Neural cell (in vitro differentiated cells): ENCODE data around the gene PRDM8.

DNA sequence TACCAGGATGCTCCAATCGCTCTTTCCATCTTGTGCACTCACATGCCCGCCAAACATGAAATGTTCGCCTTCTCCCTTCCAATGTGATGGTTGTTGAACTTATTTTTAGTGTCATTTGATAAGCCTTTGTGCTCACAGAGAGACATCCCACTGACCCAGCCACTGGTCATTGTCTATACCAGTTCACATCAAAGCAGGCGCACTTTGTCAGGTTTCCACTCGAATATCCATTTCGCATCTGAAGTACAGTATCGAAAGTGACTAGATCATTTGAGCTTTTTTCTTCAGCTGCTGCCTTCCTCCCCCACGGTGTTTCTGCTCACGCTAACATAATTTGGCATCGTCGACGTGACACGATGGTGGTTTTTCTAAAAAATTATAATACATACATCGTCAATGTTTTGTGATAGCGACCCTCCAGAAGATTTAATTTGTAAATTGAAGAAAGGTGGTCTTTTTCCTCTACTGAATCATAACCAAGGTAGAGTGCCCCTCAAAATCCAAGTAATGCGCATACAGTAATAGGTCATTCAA, 167.2 kb downstream of the ANTXR2 start:
- RAMPAGE, long total RNA: no peak

DNA sequence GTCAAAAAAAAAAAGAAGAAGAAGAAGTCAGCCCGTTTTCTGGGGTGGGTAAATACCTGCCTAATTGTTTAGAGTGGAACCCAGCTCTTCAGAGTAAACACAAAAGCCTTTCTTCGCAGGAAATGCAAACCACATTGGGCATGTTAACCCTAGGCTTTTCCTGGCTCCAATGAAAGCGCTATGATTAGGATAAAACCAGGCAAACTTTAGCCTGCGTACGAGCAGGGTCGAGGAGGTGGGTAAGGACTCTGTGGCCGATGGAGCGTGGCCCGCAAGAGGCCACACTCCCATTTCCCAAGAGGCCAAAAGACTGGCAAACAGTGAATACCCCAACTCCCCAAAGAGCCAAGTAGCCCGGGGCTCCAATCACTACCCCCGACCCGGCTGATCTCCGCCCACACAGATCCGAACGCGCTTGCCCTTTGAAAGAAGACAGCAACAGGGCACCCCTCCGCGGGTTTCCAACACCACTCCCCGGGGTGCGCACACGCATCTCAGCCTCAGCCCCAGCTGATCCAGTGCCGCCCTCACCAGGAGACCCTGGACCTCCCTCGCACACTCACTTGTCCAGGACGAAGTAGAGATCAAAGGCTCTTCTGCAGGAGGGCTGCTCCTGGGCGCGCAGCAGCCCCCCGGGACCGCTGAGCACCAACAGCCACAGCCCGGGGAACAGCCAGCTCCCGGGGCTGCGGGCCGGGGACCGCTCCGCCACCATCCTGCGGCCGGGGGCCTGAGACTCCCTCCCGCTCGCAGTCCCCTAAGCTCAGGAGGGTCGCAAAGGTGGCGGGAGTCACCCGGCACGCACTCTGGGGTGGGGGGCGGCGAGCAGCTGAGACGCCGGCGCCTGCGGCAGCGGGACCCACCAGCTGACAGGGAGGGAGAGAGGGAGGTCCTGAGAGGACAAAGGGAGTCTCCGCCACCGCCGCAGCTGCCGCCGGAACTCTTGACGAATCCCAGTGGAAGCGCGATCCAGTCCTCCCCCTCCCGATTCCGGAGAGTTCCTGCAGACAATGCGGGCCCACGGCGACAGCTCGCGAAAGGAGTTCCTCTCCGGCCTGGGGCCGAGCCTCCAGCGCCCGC, 843 bp downstream of the ANTXR2 start:
- RAMPAGE, long total RNA: no peak

GRCh38 chr4:80196869-80197718, at the start of gene PRDM8:
Gene PRDM8, plus strand, starts transcription at chr4:80197503.
- RAMPAGE, long total RNA: no peak

- RAMPAGE, long total RNA: no peak
Observed at GRCh38 chr4:80201558-80202569, 4.6 kb downstream of the PRDM8 start.

DNA sequence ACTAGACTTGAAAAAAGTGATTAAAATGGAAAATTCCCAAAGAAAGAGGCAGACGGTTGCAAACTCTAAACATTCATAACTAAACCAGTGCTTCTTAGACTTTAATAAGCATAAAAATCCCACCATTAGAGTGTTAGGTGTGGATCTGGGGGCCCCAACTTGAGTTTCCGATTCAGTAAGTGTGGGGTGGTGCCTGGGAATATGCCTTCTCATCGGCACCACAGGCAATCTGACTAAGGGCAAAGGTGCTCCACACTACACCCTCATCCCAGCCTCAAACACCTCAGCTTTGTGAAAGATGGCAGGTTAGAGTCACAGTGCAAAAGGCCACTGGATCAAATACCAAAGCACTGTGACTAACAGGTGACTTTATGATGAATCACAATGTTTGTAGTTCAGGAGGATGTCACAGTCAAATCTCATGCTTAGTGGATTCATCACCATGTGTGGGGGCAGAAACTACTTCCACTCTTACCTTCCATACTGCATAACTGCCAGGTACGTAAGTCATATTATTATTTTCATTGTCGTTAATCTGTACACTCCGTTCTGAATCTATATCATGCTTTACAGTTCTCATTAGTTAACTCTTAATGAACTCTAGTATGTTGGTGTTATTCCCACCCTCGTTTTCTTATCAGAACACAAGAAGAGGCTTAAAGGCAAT, 50.4 kb downstream of the PRKG2 start:
- RAMPAGE, long total RNA: no peak

- RAMPAGE, long total RNA: no peak
Observed at GRCh38 chr4:81195779-81196067, 19.3 kb downstream of the PRKG2 start.

- RAMPAGE, long total RNA: no peak
Observed at GRCh38 chr4:81504297-81505662, 33.1 kb upstream of the RASGEF1B start.

GRCh38 chr4:81550517-81550888, 78.8 kb upstream of the RASGEF1B start:
- RAMPAGE, long total RNA: no peak

DNA sequence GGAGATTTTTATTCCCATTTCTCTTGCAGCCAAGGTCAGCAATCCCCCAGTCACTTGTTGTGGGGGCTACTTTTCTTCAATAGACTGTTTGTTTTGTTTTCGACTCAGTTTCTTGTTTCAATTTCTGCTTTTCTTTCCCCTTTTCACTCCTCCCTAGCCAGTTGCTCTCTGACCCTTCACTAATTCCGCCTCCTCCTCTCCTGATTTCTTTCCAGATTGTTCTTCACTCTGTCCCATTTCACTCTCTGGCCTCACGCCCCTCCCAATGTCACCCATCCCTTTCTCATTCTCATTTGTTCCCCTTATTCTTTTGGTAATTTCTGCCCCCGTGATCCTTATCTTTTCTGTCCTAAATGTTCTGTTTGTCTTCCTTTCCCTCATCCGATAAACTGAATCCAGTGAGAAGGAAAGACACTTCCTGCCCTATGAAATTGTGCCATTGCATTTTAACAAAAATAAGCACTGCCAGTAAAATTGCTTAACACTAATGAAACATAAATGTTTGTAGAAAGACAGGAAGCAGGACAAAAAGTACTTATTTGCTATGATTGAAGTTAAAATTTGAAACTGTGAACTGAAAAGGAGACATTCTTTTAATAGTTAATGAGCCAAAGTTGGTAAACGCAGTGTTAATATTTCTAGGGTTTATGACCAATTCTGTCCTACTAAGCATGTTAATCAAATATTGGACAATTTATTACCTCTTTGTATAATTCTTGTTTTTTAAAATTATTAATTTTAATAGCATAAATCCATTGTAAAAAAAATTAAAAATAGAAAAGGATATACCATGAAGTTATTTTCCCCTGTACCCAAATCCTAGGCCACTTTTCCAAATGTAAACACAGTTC, 94.6 kb upstream of the RASGEF1B start:
- RAMPAGE, long total RNA: no peak

DNA sequence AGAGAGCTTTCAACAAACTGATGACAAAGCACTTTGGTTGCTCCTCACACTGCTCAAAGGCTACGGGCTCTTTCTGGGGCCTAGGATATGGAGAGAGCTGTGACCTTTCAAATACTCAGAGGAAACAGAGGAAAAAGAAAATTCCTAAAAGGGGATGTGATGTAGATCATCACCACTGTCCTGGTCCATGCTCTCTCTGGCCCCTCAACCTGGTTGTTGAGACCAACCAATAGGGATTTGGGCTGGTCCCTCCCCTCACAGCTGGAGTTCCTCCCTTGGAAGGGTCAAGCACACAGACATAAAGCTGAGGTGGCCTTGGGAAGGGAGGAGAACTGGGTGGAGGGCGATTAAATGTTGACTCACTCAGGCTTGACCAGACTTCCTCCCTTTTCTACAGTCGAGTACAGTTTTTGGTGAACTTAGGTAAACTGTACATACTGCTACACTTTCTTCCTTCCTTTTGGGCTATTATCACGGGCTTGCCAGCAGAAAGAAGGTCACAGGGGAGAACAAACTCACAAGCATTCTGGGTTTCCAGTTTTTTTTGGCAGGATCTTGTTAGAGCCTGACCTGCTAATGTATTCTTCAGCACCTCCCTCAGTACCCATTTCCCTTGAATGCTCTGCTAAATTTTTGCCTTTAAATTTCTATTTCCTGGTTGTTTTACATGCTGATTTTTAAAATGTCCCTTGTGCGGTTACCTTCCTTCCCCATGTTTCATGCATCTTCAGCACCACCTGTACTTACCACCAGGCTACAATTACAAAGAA, 135.1 kb upstream of the RASGEF1B start:
- RAMPAGE, long total RNA: no peak

GRCh38 chr4:81648818-81649458, 177.2 kb upstream of the RASGEF1B start:
- RAMPAGE, long total RNA: no peak

- RAMPAGE, long total RNA: no peak
Observed at GRCh38 chr4:82342977-82343771, 30.6 kb downstream of the HNRNPD start.

- RAMPAGE, long total RNA: no peak
Observed at GRCh38 chr4:82347989-82348918, 25.5 kb downstream of the HNRNPD start.

GRCh38 chr4:82422184-82423223, 7.8 kb downstream of the HNRNPDL start:
- RAMPAGE, long total RNA: no peak

- RAMPAGE, long total RNA: start-site peak on the plus strand at chr4:82429603-82429656, 61 and 76 reads in 2 replicates
Observed at GRCh38 chr4:82429508-82429697, 859 bp downstream of the HNRNPDL start.

DNA sequence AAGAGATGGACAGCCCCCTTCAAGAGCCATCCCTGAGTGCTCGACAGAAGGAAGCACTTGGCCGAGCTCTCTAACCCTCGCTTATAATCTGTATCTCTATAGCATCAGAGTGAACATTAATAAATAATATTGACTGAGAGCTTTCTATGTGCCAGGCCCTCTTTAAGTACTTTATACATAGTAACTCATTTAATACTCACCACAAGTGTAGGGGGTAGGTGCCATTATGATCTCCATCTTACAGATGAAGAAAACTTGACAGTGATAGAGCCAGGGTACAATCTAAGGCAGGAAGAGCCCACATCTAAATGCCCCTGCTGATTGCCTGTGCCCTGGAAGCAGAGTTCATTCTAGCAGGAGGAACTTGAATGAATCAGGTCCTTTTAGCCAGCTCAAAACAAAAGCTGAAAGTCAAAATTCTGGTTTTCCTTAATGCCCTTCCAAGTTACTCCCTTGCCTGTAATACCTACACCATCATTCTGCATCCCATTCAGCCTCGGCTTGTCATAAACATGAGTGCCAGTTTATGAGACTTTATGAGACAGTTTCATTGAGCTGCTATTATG, 89.7 kb downstream of the SCD5 start:
- RAMPAGE, long total RNA: no peak

- RAMPAGE, long total RNA: no peak
Observed at GRCh38 chr4:82838439-82839149, 40.0 kb upstream of the SCD5 start.

- RAMPAGE, long total RNA: no peak
Observed at GRCh38 chr4:83485391-83485820, 506 bp upstream of the ABRAXAS1 start.

GRCh38 chr4:83538297-83539263, 2.7 kb downstream of the GPAT3 start:
- RAMPAGE, long total RNA: no peak

DNA sequence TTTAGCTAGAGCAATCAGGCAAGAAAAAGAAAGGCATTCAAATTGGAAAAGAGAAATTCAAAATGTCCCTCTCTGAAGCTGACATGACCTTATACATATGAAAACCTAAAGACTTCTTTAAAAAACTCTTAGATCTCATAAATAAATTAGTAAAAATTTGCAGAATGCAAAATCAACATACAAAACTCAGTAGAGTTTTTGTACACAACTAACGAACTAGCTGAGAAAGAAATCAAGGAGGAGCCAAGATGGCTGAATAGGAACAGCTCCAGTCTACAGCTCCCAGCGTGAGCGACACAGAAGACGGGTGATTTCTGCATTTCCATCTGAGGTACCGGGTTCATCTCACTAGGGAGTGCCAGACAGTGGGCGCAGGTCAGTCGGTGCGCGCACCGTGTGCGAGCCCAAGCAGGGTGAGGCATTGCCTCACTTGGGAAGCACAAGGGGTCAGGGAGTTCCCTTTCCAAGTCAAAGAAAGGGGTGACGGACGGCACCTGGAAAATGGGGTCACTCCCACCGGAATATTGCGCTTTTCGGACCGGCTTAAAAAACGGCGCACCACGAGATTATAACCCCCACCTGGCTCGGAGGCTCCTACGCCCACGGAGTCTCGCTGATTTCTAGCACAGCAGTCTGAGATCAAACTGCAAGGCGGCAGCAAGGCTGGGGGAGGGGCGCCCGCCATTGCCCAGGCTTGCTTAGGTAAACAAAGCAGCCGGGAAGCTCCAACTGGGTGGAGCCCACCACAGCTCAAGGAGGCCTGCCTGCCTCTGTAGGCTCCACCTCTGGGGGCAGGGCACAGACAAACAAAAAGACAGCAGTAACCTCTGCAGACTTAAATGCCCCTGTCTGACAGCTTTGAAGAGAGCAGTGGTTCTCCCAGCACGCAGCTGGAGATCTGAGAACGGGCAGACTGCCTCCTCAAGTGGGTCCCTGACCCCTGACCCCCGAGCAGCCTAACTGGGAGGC, 200.3 kb downstream of the NKX6-1 start:
- RAMPAGE, long total RNA: no peak